RPMI7951 (cell line): ENCODE data around the genes CHST7 and SSX4B.

DNA sequence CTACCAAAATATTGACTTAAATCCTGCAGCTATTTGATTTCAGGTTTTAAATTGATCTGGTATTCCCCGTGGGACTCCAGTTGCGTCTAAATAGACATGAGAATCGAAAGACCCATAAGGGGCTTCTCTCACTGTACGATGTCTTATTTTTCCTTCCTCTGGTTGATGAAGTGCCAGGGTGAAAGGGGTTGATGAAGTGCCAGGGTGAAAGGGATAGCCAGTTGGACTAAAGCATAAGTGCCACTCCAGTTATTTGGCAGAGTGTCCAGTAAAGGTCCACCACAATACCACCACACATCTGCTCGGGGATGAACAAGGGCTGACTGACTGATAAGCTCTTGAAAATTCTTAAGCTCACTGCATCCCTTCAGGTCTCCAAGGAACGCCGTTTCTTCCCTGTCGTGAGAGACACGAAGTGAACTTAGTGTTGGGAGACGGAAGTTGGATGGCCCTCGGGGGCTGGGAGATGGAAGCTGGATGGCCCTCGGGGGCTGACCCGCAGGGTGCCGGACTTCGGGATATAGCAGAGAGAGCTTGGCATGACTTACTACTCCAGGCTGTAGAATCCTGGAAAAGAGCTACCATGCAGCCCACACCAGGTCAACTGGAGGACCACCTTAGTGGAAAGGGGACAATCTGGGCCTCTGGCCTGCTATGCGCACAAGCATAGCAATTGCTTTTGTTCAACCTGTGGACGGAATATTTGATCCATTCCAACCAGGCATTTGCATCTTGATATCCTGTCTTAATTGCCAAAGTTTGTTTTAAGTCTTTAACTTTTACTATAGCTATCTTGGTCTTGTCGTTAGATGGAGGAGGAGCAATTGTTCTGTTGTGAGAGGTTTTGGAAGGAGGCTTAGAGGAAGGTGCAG is 127.5 kb downstream of the KDM6A start:
- RAMPAGE, long total RNA, result no peak

- RAMPAGE, long total RNA, result no peak
These were observed 100.0 kb upstream of the DIPK2B start for GRCh38 chrX:45300434-45301246.

GRCh38 chrX:45810997-45811929 is 610.6 kb upstream of the DIPK2B start:
- RAMPAGE, long total RNA, result no peak

GRCh38 chrX:45851788-45852346 is 595.2 kb upstream of the KRBOX4 start:
- RAMPAGE, long total RNA, result no peak

DNA sequence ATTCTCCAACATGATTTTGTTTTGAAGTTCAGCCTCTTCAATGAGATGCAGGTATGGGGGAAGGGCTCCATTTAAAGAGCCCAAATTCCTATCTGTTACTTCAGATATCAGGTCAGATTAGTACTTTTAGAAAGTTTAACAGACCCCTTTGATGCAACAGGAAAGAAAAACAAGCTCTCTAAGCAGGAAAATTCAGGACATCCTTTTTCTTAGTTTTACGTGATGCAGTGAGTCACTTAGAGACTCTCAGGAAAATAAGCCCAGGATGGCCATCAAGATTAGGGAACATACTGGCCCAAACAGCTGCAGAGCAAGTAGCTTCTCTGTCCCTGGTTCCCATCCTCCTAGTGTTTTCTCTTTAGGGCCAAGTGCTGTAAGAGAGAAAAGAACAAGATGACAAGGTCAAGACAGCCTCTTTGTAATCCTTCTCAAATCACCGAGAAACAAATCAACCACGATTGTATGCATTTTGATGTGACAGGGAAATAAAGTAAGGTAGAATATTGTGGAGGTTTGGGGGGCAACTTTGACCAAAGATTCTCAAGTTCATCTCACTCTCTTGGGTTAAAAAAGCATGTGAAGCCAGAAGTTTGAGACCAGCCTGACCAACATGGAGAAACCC is 120.9 kb upstream of the KRBOX4 start:
- RAMPAGE, long total RNA, result no peak

GRCh38 chrX:46573154-46573908 is at the start of gene CHST7:
Gene CHST7, plus strand, starts transcription at chrX:46573765.
- RAMPAGE, long total RNA, result no peak

GRCh38 chrX:46597658-46598187 is 24.2 kb downstream of the CHST7 start:
- RAMPAGE, long total RNA, result no peak

- RAMPAGE, long total RNA, result no peak
These were observed 33.1 kb downstream of the CHST7 start for GRCh38 chrX:46606386-46607390.

DNA sequence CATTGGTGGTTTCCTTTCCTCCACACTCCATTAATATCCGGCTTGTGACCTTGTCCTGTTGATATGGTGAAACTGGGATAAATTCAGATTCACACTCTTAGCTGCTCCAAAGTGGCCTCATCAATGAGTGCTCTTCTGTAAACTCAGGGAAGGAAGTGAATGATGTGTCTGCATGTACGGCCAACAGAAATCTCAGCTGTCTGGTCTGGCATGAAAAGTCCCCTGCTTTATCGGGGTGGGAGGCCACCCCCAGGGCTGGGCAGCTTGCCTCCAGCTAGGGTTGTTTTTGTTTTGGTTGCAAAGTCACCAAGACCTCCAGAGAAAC is 54.4 kb downstream of the CHST7 start:
- RAMPAGE, long total RNA, result no peak

DNA sequence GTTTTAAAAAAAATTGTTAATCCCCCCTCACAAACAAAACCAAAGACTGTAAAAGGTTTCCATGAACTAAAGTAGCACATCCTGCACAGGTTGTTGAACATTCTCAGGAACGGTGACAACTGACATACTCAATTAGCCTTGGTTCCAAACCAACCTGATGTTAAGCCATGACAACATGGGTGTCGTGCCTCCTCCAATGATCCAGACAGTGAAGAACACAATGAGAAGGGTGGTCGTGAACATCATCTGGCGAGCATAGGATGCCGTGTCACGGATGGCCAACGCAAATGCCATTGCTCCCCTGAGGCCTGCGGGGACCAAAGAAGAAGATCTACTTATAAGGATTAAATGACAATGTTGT is 69.5 kb downstream of the CHST7 start:
- RAMPAGE, long total RNA, result no peak

- RAMPAGE, long total RNA, result no peak
These were observed 415 bp downstream of the SLC9A7 start for GRCh38 chrX:46758353-46759053.

- RAMPAGE, long total RNA, result no peak
These were observed 21.6 kb upstream of the SLC9A7 start for GRCh38 chrX:46780524-46780950.

GRCh38 chrX:46963092-46964027 is 51.1 kb downstream of the JADE3 start:
- RAMPAGE, long total RNA, result no peak

GRCh38 chrX:47209396-47209857 is 9.1 kb upstream of the CDK16 start:
- RAMPAGE, long total RNA, result no peak

DNA sequence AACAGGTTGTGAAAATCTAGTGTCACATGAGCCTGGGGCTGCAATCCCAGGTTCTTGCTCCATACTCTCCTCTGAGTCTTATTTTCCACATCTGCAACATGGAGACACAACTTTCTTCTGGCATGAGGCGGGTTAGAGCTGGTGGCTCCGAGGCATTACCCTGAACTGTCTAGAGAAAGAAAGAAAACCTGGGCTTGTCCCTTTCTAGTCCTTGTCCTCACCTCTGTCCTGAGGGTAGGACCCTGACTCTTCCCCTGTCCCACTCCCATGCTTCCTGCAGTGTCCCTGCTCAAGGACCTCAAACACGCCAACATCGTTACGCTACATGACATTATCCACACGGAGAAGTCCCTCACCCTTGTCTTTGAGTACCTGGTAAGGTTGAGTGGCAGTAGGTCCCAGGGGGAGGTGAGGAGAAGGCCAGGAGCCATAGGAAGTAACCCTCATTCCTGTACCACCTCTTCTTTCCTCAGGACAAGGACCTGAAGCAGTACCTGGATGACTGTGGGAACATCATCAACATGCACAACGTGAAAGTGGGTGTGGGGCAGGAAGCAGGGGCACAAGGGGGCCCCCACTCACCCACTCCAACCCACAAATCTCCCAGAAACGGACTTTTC is 7.1 kb downstream of the CDK16 start:
- RAMPAGE, long total RNA, result no peak

DNA sequence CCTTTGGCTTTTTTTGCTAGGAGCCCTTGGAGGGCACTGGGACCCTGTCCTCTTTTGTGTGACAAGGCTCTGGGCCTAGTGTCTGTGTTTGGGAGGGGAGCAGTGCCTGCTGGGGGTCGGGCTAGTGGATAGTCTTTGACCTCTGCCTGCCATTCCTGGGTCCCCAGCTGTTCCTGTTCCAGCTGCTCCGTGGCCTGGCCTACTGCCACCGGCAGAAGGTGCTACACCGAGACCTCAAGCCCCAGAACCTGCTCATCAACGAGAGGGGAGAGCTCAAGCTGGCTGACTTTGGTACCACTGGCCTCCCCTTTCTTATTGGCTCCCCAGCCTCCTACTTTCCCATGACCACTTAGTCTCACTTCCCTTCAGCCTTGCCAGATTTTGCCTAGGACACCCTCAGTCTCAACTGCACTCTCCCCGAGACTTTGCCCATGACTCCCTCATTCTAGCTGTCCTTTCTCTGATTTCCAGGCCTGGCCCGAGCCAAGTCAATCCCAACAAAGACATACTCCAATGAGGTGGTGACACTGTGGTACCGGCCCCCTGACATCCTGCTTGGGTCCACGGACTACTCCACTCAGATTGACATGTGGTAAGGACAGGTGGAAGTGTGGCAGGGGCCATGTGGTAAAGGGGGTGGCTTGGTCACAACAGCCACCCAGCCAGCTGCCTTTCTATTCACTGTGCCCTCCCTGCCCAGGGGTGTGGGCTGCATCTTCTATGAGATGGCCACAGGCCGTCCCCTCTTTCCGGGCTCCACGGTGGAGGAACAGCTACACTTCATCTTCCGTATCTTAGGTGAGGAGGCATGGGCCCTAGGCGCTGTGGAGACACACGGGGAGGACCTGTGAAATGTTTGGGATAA is 6.5 kb upstream of the USP11 start:
- RAMPAGE, long total RNA, result no peak

GRCh38 chrX:47380165-47380660 is 9.8 kb downstream of the ZNF157 start:
- RAMPAGE, long total RNA, result no peak

GRCh38 chrX:47523898-47524292 is 37.1 kb upstream of the ARAF start:
- RAMPAGE, long total RNA, result no peak

GRCh38 chrX:47586510-47587800 is 4.7 kb downstream of the TIMP1 start:
- RAMPAGE, long total RNA, result no peak

DNA sequence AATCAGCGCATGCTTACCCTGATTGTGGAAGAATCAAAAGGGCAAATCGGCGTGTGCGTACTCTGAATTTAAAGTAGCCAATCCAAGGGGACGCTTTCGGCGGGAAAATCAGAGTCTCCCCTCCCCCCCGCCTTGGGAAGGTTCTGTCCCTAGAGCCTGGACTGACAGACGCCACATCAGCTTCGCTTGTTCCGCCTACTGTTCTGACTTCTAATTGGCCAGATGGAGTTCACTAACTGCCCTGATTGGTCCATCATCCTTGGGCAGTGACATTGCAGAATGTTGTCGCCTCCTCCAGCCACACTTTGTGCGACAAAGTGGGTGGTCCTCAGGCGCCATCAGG is at the start of gene SSX4B:
TSS of gene SSX4B (minus strand) at position 116 of the 343 bp plus-strand sequence.
- RAMPAGE, long total RNA, result no peak